Left lung (tissue), 1 donor: Measurements from ENCODE around the gene NUDT9.

DNA sequence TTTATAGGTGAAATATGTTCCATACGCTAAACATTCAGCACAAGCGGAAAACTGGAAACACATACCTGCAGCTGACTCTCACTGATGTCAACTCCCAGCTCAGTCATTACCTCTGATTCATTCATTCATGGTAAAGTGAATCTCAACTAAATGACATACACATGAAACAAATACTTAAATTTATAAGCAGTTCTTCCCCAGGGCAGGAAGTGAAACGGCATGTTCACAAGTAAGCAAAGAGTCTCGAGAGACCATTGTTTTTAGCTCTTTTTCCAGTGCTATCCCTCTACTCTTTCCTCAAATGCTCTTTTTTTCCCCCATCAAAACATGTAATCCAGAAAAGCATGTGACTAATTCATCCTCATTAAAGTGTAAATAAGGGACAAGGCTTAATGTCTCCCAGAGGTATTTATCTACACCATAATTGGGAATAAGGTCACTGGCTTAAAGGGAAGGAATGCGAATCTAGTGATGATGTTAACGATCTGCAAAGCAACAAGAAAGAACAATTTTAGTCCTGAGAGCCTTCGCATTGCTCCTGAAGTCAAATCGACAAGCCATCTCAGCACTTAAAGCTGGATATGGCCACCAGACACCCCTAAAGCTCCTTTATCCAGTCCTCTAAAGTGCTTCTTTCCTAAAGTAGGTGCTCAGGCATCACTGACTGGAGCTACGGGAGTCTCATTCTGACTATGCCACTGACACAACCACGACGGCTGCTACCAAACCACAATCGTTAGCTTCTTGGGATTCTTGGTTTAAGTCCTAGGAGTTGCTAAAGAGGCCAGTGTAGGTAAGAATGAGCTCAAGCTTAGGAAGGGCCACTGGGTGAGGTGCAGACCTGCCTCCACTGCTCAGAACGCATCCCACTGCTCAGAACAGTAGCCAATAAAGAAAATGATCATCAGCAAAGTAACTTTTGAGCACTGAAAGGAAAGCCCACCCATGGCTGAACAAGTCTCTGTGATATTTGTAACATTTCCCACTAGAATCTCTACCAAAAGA lies 1.2 kb downstream of the SLC10A6 start:
- PRO-cap = no peak

DNA sequence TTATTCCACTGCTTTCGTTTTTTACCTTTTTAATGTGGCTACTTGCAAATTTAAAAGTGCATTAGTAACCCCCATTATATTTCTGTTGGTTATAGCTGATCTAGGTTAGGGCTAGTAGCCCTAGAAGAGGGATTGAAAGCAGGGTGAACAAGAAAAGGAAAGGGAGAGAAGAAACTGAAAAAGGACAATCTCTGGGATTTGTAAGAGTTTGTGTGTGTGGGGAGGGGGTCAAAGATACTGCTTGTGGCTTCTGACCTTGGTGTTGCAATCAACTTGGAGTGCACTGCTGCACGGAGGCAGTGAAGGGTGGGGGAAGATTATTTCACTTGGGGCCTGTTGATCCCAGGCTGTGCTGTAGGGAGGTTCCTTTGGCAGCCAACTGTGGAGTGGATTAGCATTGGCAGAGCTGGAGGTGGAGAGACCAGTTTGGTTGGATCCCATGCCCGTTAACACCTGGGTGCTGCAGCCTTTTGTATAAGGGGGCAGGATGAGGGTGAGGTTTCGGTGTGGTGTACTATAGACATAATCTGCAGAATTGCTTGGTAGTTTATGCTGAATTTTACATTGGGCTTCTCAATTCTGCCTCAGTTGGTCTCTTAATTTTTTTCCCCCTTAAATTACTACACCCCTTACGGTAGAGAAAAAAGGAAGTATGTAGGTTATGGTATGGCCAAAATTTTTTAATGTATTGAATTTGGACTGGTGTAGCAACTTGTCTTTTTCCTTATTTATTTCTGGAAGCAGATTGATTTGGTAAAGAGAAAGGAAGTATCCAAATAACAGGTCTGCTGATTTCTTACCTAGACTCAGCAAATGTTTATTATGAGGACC lies 38.3 kb downstream of the AFF1 start:
- PRO-cap = no peak

DNA sequence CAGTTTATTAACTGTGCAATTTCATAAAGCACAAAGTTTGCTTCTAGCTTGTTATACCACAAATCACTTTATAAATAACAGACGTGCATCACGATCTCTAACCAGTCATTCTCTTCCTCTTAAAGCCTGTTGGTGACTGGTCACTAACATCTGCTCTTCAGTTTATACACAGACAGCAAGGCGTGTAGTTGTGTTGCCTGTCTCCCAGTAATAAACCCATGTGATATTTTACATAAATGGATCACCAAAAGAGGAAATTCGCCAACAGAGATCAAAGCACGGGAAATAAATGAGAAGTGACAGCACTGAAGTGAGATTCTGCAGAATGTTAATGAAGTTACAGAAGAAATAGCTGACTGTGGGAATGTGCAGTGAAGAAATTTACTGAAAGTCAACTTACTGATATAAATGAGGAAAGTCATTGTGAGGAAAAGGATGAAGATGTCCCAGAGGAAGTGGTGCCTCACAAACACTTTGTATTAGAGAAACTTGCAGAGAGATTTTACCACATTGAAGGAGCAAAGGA lies 47.0 kb downstream of the AFF1 start:
- PRO-cap = no peak

DNA sequence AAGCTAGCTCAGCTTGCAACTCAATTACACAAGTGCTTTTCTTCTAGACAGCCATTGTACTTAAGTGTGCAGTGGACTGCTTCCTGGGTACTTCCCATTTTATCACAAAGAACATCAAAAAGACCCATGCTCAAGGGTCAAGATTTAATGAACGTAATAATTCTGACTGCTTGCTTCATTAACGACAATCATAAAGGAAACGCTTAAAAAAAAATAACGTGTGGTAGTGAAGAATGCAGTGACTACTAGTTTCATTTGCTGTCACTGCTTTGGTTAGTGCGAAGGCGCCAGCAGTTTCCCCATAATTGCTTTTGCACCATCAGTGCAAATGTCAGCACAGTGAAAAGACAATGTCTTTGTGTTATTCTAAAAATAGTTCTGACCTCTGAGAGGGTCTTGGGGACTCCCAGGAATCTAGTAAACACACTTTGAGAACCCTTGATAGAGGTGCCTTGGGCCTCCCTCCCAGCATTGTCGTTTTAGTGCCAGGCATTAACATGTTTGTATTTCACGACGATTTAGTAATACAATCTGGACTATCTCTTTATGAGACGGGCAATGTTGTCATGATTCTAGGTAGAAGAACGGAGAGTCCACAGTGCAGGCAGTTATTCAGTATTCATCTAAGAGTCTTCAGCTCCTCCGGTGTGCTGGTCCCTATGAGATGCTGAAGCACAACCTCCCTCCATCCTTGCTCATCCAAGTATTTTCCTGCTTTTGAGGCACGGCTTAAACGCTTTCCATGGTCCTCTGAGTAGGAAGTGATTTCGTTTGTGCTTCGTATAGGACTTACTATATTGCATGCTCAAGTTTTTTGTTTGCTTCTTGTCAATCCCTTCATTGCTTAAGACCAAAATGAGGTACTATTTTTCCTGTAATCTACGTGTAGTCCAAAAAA lies 71.0 kb downstream of the AFF1 start:
- PRO-cap = bidirectional peak, plus-strand start outside the sequence, minus-strand start at position 755 of the sequence

DNA sequence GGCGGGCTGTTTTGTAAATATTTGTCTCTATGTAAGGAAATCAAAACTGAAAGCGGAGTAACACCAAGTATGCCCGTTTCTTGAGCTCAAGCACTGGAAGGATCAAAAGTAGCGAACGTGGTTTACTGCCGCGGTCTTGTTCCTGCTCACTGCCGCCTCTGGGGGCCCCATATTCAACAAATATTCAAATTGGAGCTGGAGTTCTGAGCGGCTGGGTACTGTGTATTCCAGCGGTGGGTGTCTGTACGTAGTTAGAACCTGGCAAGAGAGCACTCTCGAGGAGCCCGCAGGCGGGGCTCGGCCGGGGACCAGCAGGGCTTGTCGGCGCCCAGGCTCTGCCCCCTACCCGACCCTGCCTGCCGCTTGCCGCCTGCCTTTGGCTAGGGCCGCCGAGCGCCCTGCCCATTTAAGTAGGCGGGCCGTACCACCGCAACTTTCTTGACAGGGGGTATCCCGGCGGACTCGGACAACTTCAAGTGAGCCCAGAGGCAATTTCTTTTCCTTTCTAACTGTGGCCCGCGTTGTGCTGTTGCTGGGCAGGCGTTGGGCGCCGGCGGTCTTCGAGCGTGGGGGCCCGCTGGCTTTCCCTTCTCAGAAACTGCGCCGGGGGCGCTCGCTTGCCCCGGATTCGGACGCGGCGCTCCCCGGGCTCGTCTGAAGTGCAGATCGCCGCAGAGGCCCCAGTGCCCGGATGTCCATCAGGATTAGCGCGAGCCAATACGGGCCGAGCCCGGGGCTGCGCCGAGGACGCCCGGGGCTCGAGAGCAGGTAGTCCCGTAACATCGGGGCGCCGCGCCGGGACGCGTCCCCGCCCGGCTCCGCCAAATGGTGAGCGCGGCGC lies 71.9 kb downstream of the AFF1 start:
- PRO-cap = bidirectional peak, plus-strand start at position 93 of the sequence, minus-strand start outside the sequence; bidirectional peak, plus-strand start at position 553 of the sequence, minus-strand start at position 378 of the sequence; bidirectional peak, plus-strand start at position 744 of the sequence, minus-strand start at position 661 of the sequence

- PRO-cap = no peak
Observed at GRCh38 chr4:87012681-87013276, 78.0 kb downstream of the AFF1 start.

GRCh38 chr4:87028538-87029248 lies 93.9 kb downstream of the AFF1 start:
- PRO-cap = no peak

- PRO-cap = no peak
Observed at GRCh38 chr4:87103480-87104402, 116.7 kb downstream of the KLHL8 start.

DNA sequence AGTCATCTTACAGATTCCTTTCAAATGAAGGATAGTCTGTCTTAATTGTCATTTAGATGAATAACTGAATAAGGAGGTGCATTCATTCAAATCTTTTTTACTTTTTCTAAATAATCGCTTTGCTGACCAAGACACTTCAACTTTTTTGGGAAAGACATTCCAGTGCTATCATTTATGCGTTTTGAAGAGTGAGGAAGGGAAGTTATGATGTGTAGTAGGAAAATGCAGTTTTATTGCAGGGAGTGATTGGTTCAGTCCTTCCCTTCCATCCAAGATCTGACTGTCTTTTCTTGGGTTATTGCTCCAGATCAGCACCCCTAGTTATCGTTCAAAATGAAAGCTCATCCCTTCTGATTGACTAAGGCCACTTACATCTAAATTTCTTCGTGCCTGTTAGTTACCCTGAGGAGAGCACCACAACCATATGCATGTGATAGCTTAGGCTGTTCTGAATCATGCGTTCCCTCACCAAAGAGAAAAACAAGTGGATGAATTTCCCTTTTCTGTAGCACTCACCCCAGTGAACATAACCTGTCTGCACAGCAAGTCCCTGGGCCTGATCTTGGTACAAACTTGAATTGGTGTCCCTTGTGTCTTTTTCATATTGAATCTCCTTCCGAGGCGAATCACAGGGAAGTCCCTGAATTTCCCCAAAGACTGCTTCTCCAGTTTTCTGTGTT lies 100.6 kb downstream of the KLHL8 start:
- PRO-cap = no peak

- PRO-cap = bidirectional peak, plus-strand start at chr4:87422643, minus-strand start at chr4:87422460; bidirectional peak, plus-strand start at chr4:87422967, minus-strand start at chr4:87422974
Observed at GRCh38 chr4:87422106-87423307, at the start of gene NUDT9. NUDT9 (plus strand) TSS chr4:87422573.

DNA sequence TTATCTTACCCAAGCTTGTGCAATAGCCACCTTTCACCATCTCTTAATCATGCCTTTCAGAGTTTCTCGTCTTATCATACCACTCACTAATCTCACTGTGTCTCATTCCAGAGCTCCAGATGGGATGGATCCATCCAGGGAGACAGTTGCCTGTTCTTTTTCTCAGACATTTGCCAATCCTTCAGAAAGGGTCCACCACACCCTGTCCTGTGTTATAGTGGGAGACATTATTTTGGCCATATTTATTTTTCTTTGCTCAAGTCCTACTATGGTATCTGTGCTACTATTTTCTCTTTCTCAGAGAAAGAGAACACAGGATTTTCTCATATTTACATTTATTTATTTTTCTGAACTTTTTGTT lies 12.4 kb downstream of the SPARCL1 start:
- PRO-cap = no peak

GRCh38 chr4:87521260-87522459 lies 7.5 kb downstream of the SPARCL1 start:
- PRO-cap = no peak

GRCh38 chr4:87523420-87523743 lies 5.8 kb downstream of the SPARCL1 start:
- PRO-cap = no peak

GRCh38 chr4:87526415-87526876 lies 2.7 kb downstream of the SPARCL1 start:
- PRO-cap = no peak

GRCh38 chr4:87679662-87680255 lies 29.7 kb downstream of the DMP1 start:
- PRO-cap = no peak

GRCh38 chr4:87718037-87718670 lies 68.1 kb downstream of the DMP1 start:
- PRO-cap = no peak

DNA sequence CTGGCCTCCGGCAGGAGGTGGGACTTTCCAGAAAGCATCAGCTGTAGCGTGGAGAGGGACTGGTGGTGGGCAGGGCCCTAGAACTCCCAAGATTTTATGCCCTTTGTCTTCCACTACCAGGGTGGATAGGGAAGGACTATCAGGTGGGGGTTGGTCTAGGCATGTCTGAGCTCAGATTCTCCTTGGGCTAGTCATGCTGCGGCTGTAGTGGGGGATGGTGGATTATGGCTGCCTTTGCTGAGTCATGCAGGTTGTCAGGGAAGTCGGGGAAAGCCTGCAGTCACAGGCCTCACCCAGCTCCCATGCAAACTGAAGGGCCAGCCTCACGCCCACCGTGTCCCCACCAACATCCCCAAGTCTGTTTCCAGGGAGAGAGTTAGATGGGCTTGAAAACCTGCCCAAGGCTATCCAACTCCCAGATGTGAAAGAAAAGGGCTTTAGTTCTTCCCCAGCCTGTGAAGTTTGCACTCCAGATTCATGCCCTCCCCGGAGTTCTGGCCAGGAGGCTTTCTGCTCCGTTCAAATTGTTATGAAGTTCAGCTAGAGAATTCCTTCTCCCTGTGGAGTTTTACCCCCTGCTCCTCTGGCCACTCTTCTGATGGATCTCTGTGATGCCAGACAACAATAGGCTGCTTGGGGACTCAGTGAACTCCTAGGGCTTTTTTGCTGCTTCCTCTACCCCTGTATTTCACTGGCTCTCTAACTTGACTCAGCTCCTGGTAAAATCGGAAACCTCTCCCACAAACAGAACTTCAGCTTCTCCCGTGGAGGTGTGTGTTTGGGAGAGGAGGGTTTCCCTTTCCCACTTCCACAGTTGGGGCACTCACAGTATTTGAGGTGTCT lies 13.3 kb upstream of the MEPE start:
- PRO-cap = no peak

GRCh38 chr4:87865168-87865874 lies 32.6 kb downstream of the MEPE start:
- PRO-cap = no peak

- PRO-cap = no peak
Observed at GRCh38 chr4:88112237-88112514, 46.3 kb downstream of the ABCG2 start.

GRCh38 chr4:88178187-88178906 lies 19.9 kb upstream of the ABCG2 start:
- PRO-cap = no peak